AG04449 (cell line): ENCODE data around the genes AP3S1 and LOX.

- RRBS: 1% methylated on average over 35 of the region's 98 CpGs
Measured at GRCh38 chr5:115841460-115842408, at the start of gene AP3S1. Gene AP3S1 (plus strand): TSS chr5:115841935.

- RRBS: no CpG with 5 or more reads among the region's 4 CpGs
Measured at GRCh38 chr5:116223378-116223786, 138.6 kb downstream of the COMMD10 start.

GRCh38 chr5:116374312-116374825 is 200.3 kb downstream of the SEMA6A start:
- RRBS: no CpG with 5 or more reads among the region's 4 CpGs

DNA sequence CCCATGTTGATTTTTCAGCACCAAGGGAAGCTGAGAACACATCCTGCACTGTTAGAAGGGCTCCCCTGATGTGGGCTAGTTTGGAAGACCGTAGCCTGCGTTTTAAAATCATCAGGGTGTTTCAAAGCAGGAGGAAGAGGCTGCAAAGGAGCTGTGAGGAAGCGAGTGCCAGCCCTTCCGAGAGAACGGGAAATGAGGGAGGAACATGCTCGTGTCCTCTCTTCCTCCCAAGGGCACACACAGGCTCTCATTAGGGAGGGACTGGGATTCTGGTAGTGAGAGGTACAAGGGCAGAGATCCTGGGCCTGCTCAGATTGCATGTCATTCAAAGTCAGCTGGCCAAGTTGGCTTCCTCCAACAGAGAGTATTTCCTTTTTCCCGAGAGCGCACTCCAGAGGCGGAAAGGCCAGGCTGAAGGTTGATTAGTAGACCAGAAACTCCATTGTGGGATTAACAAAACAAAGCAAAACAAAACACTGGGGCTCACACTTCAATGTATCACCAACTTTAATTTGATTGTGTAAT is 185.8 kb downstream of the SEMA6A start:
- RRBS: no CpG with 5 or more reads among the region's 9 CpGs

DNA sequence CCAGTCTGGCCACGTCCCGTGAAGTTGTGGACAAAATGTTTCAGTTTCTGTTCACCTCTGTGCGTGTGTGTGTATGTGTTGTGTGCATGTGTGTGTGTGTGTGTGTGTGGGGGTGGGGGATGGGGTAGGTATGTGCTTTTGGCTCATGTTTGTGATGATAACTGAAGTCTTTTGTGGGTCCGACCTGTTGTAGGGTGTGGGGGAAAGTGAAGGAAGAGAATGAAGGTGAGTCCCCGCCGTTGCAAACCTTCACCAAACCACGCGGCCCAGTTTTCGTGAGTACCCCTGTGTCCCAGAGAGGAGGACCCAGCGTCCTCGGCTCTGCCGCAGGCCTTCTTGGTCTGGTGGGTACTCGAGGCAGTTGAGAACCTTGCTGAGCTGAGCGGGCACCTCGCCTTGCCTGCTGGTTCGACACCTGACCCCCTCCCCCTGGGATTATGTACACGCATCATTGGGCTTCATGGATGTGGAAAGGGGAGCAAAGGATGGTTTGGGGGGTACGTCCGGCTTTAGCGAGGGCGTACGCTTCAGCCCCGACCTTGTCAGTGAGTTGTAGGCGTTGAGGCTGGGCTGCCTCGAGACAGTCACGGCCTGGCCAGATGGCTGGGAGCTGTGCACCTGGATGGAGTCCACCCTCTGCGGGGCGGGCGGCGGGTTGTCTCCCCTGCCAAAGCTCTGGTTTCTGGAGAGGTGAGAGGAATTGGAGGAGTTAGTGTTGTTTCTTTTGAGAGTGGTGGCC is 128.3 kb downstream of the SEMA6A start:
- RRBS: no CpG with 5 or more reads among the region's 30 CpGs

DNA sequence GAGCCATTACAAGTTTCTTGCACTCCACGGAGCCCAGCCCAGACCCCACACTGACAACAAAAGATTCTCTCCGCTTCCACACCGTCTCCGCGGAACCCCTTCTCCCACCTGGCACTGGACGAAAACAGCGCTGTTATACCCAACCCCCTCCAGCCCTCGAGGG is 1.1 kb downstream of the SEMA6A start:
- RRBS: no CpG with 5 or more reads among the region's 8 CpGs

- RRBS: 2% methylated on average over 40 of the region's 85 CpGs
Measured at GRCh38 chr5:116573756-116574746, 572 bp downstream of the SEMA6A start.

DNA sequence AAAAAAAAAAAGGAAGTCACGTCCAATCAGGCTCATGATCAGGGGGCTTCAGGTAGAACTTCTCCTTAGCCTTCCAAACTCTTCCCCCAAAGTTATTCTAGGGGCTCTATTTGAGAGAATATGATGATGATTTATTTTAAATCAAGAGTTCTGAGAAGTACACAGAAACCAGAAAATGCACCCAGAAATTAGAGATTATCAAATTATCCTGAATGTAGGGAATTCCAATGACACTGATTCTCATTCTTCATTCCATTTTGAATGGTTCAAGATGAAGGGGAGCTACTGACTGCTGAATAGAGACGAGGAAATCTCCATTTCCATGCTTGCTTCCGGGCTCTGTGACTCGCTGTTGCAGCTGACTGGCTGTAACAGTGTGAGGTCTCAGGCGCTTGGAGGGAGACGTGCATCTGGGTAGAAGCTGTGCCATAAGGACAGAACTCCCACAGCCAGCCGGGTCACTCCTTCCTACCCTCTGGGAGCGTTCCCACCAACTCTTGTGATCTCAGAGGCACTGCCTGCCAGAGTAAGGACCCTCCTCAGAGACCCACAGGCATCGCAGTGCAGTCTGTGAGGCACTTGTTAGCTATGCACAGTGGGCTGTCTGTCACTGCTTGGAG is 203.2 kb upstream of the SEMA6A start:
- RRBS: no CpG with 5 or more reads among the region's 9 CpGs

DNA sequence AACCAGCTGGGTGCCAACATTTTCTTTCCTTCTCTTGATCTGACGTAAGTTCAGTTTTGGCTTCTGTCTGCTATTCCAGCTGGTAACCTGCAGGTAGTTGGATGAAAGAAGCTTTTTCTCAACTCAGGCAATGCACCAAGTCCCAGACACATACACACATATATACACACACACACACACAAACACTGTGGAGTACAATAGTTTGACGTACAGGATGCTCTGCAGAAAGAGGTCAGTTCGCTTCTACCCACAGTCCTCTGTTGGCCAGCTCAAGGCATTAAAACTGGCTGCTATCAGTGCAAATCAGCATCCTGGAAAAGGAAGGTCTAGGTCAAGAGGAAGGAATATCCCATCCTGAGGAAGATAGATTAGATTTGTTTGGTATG is 214.3 kb upstream of the SEMA6A start:
- RRBS: no CpG with 5 or more reads among the region's 3 CpGs

- RRBS: 20% methylated on average over 1 of the region's 7 CpGs
Measured at GRCh38 chr5:116863956-116864737, 289.5 kb upstream of the SEMA6A start.

DNA sequence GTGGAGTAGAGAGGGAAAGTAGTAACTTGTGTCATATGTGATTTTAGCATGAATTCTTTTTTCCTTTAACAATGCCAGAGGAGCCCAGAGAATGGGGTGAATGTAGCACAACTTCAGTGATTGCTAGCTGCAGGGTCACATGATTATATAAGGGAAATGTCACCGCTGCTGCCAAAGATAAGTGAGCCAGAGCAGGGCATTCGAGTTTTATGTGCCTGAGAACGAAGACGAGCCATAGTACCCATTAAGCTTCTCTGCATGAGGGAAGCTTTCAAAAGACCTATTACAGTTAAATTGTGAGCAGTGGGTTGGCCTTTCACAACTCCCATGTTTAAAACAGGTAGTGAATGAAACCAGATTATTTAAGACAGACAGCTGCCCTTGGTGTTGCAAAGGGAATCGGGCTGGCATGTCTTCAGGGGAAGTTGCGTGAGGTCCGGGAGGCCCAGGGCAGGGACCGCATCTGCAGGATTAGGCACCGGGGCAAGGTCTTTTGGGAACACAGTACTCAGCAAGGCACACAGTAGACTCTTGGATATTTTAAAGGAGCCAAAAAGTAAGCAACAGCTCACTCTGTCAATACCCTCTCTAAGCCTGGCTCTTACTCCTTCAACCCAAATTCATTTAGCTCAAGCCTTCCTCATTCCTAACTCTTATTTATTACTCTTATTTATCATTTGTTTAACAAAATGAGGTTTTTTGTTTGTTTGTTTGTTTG is 82.3 kb upstream of the TNFAIP8 start:
- RRBS: no CpG with 5 or more reads among the region's 9 CpGs

DNA sequence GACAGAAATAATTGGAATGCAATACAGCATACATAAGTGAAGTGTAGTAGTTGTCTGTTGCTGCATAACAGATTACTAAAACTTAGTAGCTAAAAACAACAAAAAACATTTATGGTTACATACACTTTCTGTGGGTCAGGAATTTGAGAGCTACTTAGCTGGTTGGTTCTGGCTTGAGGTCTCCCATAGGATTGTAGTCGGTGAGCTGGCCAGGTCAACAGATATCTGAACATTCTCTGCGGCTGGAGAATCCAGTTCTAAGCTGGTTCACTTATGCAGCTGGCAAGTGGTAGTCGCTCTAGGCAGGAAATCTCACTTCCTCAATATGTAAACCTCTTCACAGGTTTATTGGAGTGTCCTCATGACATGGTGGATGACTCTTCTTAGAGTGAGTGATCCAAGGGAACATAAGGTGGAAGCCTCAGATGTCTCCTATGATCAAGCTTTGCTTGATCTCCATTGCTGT is 65.7 kb upstream of the TNFAIP8 start:
- RRBS: no CpG with 5 or more reads among the region's 3 CpGs

DNA sequence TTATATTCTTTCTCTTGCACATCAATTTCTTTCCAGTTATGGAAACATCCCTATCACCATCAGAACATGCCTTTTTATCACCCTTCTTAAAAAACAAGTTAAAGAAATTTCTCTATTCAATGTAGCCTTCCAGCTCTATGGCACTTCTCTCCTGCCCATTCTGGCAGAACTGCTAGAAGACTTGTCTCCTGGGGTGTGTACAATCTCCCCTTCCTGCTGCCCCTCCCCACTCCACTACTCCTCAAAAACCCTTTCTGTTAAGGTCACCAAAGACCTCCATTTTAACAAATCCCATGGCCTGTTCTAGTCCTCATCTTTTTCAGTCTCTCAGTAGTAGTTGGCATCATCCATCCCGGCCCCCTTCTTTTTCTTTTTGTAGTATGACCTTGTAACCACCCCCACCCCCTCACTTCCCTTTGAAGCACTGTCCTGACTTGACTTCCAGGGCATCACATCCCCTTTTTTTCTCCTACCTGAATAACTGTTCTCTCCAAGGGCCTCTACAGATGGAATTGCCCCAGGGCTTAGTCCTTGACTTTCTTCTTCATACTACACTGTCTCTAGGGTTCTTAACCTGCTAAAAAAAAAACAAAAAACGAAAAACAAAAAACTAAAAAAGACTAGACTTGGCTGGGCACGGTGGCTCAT is 35.4 kb upstream of the TNFAIP8 start:
- RRBS: no CpG with 5 or more reads among the region's 3 CpGs

GRCh38 chr5:119322135-119323029 is 33.4 kb upstream of the TNFAIP8 start:
- RRBS: no CpG with 5 or more reads among the region's 10 CpGs

- RRBS: under 1% methylated on average over 15 of the region's 67 CpGs
Measured at GRCh38 chr5:122077752-122078756, at the start of gene LOX. Gene LOX (minus strand): TSS chr5:122078259.

GRCh38 chr5:123654765-123655240 is 142.8 kb downstream of the CSNK1G3 start:
- RRBS: no CpG with 5 or more reads among the region's 4 CpGs

GRCh38 chr5:124649528-124650048 is 96.9 kb downstream of the ZNF608 start:
- RRBS: no CpG with 5 or more reads among the region's 8 CpGs

DNA sequence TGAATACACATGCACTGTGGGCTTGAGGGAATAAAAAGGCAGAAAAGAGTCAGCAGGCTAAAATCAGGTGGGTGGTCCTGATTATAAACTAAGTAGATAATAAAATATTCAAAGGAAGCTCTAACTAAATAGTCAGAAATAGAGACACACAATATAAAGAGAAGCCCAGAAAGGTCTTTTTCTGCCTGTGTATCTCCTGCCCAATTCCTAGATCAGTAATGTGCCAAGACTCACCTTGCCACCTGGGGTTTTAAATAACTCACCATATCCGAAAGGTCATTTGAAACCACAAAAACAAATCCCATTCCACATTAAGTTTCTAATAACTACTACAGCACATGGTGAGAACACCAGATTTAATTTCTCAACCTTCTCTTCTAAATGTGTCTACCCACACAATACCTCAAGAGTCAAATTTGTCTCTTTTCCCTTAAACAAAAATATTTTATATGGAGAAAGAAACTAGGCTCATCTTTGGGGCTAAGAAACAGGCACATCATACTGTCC is 75.3 kb downstream of the ZNF608 start:
- RRBS: no CpG with 5 or more reads among the region's 1 CpG

DNA sequence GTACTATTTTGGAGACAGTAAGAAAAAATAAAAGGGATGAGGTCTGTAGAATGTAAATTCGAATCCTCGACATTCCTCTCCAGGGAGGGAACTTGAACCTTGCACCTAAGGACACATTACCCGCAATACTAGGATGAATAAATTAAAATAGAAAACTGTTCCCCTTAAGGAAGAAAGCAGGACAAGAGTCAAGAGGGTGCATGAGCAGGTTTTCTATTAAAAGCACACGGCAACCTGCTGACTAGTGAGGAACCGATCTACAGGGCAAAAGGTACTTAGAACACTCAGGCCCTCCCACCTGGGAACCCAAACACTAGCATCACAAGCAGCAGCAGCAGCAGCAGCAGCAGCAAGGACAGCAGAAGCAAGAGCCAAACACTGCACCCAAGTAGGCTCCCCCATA is 2.9 kb downstream of the ZNF608 start:
- RRBS: no CpG with 5 or more reads among the region's 5 CpGs